IMR-90 (cell line): ENCODE measurements around the genes AZGP1 and ZKSCAN1.

GRCh38 chr7:98801793-98802758 lies 67.7 kb downstream of the TMEM130 start:
- RRBS, result no CpG with 5 or more reads among the region's 8 CpGs
CAGE:
- cytosol, long polyA plus RNA, result no peak
- long polyA plus RNA, result no peak
- nucleus, long polyA plus RNA, result no peak

DNA sequence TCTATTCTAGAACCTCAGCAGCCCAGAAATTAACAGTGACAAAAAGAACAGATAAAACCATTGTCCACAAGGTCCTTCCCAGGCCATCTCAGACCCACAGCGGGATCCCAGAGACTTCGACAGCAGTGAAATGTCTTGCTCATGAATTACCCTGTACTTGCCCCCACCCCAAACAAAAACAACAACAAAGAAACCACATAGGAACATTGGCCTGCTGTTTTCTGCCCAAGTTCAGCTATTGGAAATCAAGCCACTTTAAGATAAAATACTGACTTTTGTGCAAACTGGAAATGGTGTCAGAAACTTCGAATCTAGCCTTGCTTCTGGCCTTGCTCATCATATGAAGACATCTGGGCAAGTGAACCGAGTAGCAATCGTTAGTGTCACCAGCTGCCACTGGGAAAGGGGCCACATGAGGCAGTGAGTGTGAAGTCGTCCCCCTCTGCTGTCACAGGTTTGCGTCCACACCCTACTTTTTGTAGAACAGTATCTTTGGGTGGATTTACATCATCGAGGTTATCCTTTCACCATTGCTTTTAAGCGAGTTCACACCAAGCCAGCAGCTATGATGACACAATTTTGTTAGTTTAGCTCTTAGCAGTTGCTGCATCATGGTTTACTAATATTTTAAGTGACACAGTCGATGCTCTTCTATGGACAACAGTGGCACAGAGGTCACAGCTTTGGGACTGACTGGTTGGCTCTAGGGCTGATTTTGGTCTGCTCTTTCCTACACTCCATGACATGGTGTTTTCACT lies 114.7 kb downstream of the SMURF1 start:
- RRBS, result no CpG with 5 or more reads among the region's 10 CpGs
CAGE:
- cytosol, long polyA plus RNA, result no peak
- long polyA plus RNA, result no peak
- nucleus, long polyA plus RNA, result no peak

DNA sequence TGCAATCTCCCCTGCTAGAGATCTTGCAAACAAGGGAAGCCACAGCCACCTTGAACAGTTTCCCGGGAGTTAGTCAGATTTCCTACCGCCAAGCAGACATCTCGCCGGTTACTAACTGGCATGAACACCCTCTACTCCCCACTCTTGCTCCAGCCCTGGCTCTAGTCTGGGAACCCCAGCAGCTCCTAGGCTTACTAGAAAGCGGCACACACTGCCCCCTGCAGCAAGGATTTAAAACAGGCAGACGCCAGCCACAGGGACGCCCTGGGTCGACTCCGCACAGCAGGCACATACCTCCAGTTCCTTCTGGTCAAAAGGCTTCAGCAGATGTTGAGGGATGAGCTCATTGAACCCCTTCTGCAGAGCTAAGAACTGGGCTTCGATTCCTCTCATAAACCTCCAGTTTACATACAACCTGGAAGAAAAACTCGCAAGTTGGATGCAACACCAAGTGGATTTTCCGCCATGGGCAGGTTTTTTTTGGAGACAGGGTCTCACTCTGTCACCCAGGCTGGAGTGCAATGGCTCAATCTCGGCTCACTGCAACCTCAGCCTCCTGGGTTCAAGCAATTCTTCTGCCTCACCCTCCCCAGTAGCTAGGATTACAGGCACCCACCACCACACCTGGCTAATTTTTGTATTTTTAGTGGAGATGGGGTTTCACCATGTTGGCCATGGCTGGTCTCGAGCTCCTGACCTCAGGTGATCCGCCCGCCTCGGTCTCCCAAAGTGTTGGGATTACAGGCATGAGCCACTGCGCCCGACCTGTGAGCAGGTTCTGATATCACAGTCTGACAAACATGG lies 106.9 kb downstream of the SMURF1 start:
- RRBS, result 100% methylated on average over 1 of the region's 19 CpGs
CAGE:
- cytosol, long polyA plus RNA, result no peak
- long polyA plus RNA, result no peak
- nucleus, long polyA plus RNA, result no peak

- RRBS, result no CpG with 5 or more reads among the region's 11 CpGs
CAGE:
- cytosol, long polyA plus RNA, result no peak
- long polyA plus RNA, result no peak
- nucleus, long polyA plus RNA, result no peak
Observed at GRCh38 chr7:99050960-99051889, 92.7 kb downstream of the SMURF1 start.

- RRBS, result no CpG with 5 or more reads among the region's 5 CpGs
CAGE:
- cytosol, long polyA plus RNA, result no peak
- long polyA plus RNA, result no peak
- nucleus, long polyA plus RNA, result no peak
Observed at GRCh38 chr7:99128138-99128608, 15.7 kb downstream of the SMURF1 start.

DNA sequence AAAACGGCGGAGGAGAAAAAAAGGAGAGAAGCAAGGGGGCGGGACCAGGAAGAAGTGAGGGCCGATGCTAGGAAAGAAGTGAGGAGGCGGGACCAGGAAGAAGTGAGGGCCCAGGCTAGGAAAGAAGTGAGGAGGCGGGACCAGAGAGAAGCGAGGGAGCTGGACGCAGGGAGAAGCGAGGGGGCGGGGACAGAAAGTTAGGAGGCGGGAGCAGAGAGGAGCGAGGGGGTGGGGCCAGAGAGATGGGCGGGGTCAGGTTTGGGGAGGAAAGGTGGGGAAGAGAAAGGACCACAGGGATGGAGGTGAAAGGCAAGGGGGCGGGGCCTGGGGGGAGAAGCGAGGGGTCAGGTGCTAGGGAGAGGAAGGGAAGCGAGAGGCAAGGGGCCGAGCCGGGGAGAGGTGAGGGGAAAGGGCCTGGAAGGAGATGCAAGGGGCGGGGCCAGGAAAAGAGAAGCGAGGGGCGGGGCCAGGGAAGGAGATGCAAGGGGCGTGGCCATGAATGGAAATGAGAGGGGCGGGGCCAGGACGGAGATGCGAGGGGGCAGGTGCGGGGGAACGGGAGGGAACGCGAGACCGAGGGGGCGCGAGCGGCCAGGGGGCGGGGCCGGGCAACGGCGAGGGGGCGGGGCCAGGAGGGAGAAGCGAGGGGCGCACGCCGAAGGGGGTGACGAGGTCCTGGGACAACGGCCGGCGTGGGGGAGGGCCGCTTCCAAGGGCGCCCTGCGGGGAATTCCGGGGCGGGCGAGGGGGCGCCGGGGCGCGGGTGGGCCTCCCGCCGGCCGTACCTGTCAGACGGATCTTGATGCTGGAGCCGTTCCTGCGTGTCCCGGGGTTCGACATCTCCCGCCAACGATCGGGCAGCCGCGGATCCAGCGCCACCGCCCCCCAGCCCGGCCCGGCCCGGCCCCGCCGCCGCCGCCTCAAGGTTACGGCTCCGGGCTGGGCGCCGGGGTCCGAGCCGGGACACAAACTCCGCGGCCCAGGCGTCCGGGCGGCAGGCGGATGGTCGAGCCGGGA lies 659 bp downstream of the SMURF1 start:
- RRBS, result 2% methylated on average over 29 of the region's 92 CpGs
CAGE:
- cytosol, long polyA plus RNA, result no peak
- long polyA plus RNA, result no peak
- nucleus, long polyA plus RNA, result start-site peak on the minus strand centred at position 734 of the sequence, 367 bp wide, 33 and 21 reads in 2 replicates

- RRBS, result no CpG with 5 or more reads among the region's 4 CpGs
CAGE:
- cytosol, long polyA plus RNA, result no peak
- long polyA plus RNA, result no peak
- nucleus, long polyA plus RNA, result no peak
Observed at GRCh38 chr7:99211529-99212199, 3.7 kb upstream of the KPNA7 start.

GRCh38 chr7:99219246-99219697 lies 11.4 kb upstream of the KPNA7 start:
- RRBS, result no CpG with 5 or more reads among the region's 5 CpGs
CAGE:
- cytosol, long polyA plus RNA, result no peak
- long polyA plus RNA, result no peak
- nucleus, long polyA plus RNA, result no peak

GRCh38 chr7:99485083-99485925 lies 12.6 kb downstream of the ZNF789 start:
- RRBS, result no CpG with 5 or more reads among the region's 15 CpGs
CAGE:
- cytosol, long polyA plus RNA, result no peak
- long polyA plus RNA, result no peak
- nucleus, long polyA plus RNA, result no peak

- RRBS, result no CpG with 5 or more reads among the region's 7 CpGs
CAGE:
- cytosol, long polyA plus RNA, result no peak
- long polyA plus RNA, result no peak
- nucleus, long polyA plus RNA, result no peak
Observed at GRCh38 chr7:99562636-99563351, 4.4 kb downstream of the ZNF655 start.

DNA sequence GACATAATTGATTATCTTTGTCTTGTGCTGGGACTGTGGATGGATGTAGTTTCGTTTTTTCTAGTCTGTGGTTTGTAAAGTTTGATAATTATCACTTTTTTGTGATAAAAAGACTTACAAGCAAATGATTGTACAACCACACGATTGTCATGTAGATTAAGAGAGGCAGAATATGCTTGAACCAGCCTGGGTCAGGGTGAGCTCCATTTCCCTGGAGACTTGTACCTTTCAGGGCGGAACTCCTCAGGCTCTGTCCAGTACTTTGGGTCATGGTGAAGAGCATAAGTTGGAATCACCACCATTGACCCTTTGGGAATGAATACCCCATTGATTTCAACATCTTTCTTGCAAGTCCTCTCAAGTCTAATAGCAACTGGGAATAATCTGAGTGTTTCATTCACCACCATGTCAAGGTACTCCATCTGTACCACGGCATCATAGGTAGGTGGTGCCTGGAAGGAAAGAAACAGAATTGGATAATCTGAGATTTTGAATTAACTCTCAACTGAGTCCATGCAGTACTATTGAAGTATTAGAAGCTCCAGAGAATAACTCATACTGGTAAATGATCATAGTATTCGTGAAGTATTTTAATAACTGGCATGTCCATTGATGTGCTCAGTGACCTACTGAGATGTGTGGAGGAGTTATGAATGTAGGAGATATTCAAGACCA lies 27.3 kb downstream of the CYP3A5 start:
- RRBS, result no CpG with 5 or more reads among the region's 5 CpGs
CAGE:
- cytosol, long polyA plus RNA, result no peak
- long polyA plus RNA, result no peak
- nucleus, long polyA plus RNA, result no peak

GRCh38 chr7:99666684-99667197 lies 13.1 kb downstream of the CYP3A5 start:
- RRBS, result no CpG with 5 or more reads among the region's 4 CpGs
CAGE:
- cytosol, long polyA plus RNA, result no peak
- long polyA plus RNA, result no peak
- nucleus, long polyA plus RNA, result no peak

DNA sequence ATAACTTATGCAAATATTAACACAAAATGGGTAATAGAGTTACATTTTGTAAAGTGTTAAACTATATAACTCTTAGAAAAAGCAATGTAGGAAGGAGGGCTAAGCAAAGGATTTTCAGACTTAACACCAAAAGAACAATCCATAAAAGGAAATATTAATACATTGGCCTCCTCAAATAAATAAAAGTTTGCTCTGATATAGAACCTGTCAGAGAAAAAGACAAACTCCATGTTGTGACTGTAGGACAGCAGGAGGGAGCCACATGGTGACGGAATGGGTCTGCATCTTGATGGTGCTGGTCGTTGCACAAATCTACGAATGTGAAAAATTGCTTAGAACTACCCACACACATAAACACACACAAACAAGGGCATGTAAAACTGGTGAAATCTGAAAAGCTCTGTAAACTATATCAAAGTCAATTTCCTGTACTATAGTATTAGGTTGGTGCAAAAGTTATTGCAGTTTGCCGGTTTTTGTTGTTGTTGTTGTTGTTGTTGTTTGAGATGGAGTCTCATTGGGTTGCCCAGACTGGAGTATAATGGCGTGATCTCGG lies 8.2 kb downstream of the CYP3A5 start:
- RRBS, result no CpG with 5 or more reads among the region's 6 CpGs
CAGE:
- cytosol, long polyA plus RNA, result no peak
- long polyA plus RNA, result no peak
- nucleus, long polyA plus RNA, result no peak

DNA sequence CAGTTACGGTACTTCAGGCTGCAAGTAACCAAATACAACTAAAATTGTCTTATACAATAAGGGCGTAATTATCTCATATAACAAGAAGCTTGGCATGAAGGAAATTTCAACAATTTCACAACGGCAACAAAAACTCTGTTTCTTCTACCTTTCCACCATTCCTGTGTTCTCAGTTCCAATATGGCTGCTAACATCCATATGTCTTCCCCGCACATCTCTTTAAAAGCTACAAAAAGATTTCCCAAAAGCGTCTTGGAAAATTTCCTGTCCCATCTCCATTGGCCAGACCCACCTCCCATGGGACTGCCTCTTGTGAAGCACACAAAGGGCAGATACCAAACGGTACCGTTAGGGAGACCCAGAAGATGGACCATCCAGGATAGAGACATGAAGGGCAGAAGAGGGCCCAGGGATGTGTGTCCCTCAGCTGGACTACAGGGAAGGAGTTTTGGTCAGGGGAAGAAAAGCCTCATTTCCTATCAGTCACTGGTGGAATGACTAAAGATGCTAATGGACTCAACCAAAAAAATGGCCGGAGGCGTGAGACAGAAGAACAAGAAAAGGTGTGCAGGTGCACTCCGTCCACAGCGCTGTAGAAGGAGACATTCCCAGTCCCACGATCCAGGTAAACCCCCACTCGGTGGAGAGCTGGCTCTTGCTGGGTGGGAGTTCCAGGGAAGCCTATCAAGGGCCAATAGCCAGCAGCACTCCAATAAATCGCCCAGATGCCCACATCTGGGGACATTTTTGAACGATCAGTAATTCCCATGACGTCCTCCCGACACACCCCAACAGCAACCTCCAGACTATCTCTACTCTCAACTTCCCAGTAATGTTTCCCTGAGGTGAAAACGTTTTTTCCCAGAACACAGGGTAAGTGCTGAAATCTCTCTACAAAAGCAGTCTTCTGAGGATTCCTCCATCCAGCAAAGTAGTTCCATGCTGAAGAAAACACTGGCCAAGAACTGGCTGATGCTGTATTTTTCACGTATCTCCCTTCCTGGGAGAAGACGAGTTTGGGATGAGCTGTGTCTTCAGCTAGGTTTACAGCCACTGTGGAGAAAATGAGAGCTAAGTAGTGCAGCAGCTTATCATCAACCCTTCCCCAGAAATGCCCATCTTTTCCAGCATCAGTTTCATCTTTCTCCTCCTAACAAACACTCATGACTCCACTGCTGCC lies 15.3 kb upstream of the OR2AE1 start:
- RRBS, result no CpG with 5 or more reads among the region's 20 CpGs
CAGE:
- cytosol, long polyA plus RNA, result no peak
- long polyA plus RNA, result no peak
- nucleus, long polyA plus RNA, result no peak

- RRBS, result no CpG with 5 or more reads among the region's 13 CpGs
CAGE:
- cytosol, long polyA plus RNA, result no peak
- long polyA plus RNA, result no peak
- nucleus, long polyA plus RNA, result no peak
Observed at GRCh38 chr7:99975391-99976417, at the start of gene AZGP1. Gene AZGP1 (minus strand): TSS chr7:99976031.

DNA sequence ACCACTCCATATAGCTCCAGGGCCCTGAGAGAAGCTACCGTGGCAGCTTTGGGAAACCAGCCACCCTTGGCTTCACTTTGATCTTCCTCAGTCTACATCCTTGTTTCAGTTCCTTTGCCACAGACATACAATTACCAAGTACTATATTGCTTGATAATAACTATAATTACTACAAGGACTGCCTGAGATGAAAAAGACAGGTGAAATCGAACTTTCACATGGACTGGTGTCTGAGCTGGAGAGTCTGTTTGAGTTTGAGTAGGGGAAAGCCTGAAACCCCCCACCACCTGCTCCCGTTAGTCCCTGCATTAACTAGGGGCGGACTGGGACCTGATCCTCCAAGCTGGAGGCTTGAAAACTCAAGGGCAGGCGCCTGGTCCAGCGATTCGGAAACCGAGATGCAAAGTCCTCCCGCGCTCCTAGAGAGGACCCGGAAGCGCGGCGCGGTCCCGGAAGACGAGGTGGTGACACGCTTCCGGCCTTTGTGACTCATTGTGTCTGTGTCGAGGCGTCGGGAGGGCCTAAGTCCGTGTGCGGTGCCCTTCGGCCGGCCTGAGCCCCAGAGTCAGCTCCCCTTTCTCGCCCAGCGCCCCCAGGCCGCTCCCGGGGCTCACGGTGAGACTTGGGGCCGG lies at the start of gene ZKSCAN1:
ZKSCAN1 (plus strand) TSS at position 485 of the 632 bp plus-strand sequence.
- RRBS, result 2% methylated on average over 11 of the region's 32 CpGs
CAGE:
- cytosol, long polyA plus RNA, result no peak
- long polyA plus RNA, result no peak
- nucleus, long polyA plus RNA, result no peak

GRCh38 chr7:100093487-100094521 lies 5.0 kb downstream of the COPS6 start:
- RRBS, result 48% methylated on average over 4 of the region's 29 CpGs
CAGE:
- cytosol, long polyA plus RNA, result no peak
- long polyA plus RNA, result no peak
- nucleus, long polyA plus RNA, result no peak

- RRBS, result no CpG with 5 or more reads among the region's 31 CpGs
CAGE:
- cytosol, long polyA plus RNA, result start-site peak on the plus strand at chr7:100099056-100099763, 12 and 18 reads in 2 replicates
- long polyA plus RNA, result start-site peak on the plus strand at chr7:100099024-100099315, 23 and 9 reads in 2 replicates
- nucleus, long polyA plus RNA, result no peak
Observed at GRCh38 chr7:100098971-100099975, 1.9 kb downstream of the MCM7 start.

DNA sequence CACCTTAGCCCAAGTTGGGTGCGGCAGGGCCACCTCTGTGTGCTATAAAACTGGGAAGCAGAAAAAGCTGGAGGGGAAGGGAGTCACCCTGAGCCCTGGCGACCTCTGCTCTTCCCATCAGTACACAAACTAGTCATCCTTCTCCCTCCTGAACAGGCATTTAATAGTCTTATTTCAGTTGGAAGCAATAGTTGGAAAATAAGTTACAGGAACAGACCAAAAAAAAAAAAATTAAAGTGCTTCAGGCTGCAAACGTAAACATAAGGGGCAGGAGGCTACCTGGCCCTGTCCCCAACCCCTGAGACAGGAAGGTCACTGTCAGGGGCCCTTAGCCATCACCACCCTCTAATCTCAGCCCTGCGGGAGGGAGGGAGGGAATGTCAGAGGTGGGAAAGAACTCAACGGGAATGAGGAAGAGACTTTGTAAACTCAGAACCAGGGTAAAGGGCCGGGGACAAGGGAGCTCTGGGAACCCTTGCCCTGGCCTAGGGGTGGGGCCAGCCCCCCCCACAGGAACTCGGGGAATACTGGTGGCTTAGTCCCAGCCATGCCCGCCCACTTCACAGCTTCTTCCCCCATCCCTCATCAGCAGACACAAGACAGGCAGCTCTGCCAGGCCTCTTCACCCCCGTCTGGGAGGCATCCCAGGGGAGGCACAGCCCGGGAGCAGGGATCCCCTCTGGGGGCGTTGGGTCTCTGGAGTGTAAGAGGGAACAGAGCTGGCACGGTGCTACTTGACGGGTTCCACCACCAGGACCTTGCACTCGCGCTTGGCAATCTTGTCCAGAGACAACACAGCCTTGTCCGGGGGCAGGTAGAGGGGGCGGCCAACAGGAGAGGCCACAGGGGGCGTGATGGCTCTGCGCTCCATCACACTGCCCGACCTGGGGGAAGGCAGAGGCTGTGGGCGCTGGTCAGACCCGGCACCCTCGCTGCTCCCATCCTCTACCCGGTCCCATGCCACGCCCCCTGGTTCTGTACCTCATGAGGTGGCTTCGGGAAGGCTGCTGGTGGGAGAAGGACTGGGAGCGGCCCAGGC lies 3.9 kb downstream of the TRAPPC14 start:
- RRBS, result no CpG with 5 or more reads among the region's 27 CpGs
CAGE:
- cytosol, long polyA plus RNA, result no peak
- long polyA plus RNA, result no peak
- nucleus, long polyA plus RNA, result no peak

DNA sequence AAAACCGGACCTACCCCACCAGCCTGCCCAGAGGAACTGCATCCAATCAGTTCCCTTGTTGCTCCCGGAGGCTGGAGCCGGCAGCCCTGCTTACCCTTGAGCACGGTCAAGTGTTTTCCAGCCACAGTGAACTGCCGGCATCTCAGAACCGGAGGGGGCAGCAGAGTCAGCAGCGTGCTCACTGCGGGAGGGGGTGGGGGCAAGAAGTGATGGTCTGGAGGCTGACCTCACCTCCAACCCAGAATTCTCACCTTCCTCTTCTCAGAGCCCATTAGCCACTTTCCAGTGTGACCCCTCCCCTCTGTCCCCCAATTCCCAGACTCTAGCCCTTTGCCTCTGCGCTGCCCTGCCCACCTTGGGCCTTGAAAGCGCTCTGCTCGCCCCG lies 1.3 kb downstream of the TRAPPC14 start:
- RRBS, result 29% methylated on average over 5 of the region's 12 CpGs
CAGE:
- cytosol, long polyA plus RNA, result no peak
- long polyA plus RNA, result no peak
- nucleus, long polyA plus RNA, result no peak